Gallbladder (tissue), 1 donor: ENCODE measurements around the gene STEAP1.

DNA sequence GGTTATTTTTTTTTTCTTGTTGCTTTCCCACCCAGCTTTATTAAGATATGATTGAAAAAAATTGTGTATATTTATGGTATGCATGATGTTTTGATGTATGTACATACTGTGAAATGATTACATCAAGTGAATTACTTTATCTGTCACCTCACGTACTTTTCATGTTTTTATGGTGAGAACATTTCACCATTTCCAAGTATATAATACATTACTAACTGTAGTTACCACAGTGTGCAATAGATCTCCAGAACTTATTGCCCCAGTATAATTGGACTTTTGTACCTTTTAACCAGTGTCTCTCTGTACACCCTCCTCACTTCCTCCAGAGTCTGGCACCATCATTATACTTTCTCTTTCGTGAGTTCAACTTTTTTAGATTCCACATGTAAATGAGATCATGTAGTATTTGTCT lies 111.3 kb downstream of the ADAM22 start:
- PRO-cap = no peak

GRCh38 chr7:88200713-88201435 lies 19.0 kb downstream of the SRI start:
- PRO-cap = no peak

GRCh38 chr7:90154036-90155060 lies at the start of gene STEAP1:
STEAP1 (plus strand) TSS chr7:90154469.
- PRO-cap = bidirectional peak, plus-strand start at chr7:90154469, minus-strand start at chr7:90154367

GRCh38 chr7:90334979-90335377 lies 11.5 kb upstream of the GTPBP10 start:
- PRO-cap = no peak

DNA sequence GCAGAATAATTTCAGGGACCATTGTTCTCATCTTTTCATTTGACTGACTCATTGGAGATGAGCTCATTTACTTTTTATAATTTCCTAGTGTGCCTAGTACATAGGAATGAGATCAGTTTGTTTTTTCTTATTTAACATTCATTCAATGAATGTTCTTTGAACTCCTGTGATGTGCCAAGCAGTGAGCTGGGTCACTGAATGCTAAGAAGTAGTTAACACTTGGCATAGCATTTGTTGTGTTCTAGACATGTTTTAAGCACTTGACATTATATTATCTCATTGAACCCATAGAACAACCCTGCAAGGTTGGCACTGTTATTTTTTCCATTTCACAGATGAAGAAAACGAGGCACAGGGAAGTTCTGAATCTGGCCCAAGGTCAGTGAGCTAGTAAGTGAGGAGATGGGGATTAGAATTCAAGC lies 8.4 kb downstream of the CLDN12 start:
- PRO-cap = no peak

DNA sequence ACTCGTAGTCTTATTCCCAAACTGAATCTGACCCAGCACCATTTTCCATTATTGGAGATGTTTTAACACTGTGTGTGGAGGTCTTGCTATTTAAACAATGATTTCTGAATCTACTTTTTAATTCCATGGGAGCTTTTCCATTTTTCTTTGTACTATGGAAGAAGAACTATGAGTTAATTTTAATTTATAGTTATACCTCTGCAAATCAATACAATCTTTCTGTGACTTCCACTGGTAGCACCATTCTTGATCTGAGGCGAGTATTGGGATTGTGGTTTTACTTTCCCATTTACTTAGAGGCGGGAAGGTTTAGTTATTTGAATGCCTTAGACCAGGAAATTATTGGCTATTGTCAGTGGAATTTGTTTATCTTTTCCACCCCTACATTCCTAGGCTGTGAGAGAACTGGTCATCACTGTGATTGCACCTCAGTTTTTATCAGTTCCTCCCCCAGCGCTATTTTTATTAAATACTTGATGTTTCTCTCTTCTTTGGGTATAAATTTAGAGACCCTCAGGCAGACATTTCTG lies 29.8 kb downstream of the CDK14 start:
- PRO-cap = no peak

- PRO-cap = no peak
These were observed 123.0 kb downstream of the CDK14 start for GRCh38 chr7:90718938-90719762.

DNA sequence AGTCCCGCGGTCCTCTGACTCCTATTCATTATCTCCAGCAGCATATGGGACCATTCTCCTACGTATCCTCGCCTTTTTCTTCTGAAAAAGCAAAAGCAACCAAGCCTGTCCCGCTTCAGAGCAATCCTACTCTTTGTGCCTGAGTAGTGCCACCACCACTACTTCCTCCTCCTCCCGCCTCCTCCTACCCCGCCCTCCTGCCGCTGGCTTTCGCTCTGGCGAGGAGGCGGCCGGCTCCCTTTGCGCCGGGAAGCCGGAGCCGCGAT lies 222 bp upstream of the FZD1 start:
- PRO-cap = bidirectional peak, plus-strand start outside the sequence, minus-strand start at position 128 of the sequence

- PRO-cap = no peak
These were observed 191.2 kb downstream of the FZD1 start for GRCh38 chr7:91455301-91455944.

DNA sequence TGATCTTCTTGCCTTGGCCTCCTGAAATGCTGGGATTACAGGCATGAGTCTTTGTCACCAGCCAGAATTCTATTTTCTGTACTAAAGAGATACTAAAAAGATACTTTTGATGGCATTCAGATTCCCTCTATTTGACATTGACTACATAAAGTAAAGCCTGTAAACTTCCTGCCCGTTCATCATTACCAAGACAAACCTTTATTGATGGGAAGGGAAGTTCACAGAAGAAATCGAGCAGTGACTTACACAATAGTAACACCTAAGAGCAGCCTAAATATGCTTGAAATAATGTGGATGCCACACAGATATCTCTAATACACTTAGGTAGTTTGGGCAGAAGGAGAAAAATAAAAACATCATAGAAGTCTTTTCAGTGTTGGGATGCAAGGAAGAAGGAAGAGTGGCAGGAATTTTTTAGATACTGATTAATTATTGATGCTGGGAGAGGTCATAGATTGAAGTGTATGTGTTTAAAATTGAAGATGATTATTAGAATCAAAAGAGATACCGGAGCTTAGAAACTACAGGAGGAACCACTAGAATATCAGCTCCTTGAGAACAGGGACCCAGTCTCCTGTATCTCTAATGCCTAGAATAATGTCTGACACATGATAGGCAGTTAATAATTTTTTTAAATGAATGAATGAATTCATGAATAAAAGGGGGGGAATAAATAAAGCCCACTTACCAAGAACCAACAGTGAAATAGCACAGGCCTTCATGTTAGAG lies 65.9 kb downstream of the AKAP9 start:
- PRO-cap = no peak

- PRO-cap = unidirectional peak, plus-strand start at chr7:92057625
These were observed 76.9 kb downstream of the CYP51A1 start for GRCh38 chr7:92057179-92057956.

GRCh38 chr7:92070978-92071344 lies 63.3 kb downstream of the CYP51A1 start:
- PRO-cap = no peak

GRCh38 chr7:92135147-92135874 lies 1.0 kb upstream of the CYP51A1 start:
- PRO-cap = bidirectional peak, plus-strand start at chr7:92135254, minus-strand start at chr7:92135297; unidirectional peak, minus-strand start at chr7:92135661

DNA sequence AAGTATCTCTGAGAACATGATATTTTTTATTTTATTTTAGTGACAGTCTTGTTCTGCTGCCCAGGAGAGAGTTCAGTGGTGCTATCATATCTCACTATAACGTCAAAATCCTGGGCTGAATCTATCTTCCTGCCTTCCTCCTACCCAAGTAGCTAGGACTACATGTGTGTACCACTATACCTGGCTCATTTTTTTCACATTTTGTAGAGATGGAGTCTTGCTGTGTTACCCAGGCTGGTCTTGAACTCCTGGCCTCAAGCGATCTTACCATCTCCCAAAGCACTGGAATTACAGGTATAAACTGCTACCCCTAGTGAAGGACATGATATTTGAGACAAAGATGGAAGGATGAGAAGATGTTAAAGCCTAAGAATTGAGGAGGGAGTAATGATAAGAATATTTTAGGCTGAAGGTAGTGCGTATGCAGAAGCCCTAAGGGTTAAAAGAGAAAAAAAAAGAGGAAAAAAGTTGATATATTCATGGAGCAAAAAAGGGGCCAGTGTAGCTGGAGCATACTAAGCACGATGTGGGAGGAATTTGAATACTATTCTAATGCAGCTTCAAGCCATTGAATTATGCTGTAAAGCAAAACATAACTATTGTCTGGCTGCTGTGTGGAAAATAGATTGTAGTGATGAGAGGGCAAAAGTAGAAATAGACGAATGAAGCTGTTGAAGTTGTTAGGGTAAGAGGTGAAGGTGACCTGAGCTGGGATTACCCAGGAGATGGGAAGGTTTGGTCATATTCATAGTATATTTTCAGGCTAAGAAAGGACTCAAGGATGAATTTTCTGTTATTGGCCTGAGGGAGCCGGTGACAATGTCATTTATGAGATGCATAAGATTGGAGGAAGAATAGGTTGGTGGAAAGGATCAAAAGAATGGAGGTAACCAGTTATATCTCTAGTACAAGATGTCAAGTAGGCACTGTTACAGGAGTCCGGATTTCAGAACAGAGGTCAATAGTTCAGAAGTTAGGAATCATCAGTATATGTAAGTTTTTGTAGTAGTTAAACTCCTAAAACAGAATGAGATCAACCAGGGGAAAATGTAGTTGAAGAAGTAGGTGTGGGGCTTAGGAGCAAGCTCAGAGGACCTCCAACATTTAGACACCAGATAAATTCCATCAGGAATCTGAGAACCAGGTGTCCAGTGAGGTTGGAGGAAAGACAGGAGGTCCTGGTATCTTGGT lies 19.6 kb downstream of the ANKIB1 start:
- PRO-cap = no peak

- PRO-cap = no peak
These were observed 82.5 kb upstream of the GATAD1 start for GRCh38 chr7:92364505-92365525.

DNA sequence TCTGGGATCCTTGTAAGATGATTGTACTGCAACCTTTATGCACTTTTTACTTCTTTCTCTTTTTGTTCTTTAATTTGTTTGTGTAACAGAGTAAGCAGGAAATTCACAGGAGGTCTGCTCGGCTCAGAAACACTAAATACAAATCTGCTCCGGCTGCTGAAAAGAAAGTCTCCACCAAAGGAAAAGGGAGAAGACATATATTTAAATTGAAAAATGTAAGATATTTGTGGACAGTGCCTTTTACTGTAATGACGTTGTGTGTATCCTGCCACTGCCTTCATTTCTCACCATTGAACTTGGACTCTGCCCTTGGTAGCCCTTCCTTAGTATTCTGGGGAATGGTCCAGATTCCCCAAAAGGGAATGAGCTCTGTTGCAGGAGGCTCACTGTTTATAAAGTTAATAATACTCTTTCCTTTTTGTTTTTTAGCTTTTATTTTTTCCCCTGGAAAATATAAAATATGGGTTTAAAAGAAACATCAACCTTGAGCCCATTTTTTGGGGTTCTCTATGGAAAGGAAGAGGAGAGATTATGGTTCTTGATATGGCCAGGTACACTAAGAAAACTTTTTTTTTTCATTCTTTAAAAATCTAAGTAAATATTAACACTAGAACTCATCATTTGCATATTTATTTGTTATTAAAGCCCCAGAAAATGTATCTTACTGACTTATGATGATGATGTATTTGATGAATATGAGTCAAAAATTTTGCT lies 1.5 kb downstream of the GATAD1 start:
- PRO-cap = no peak

- PRO-cap = no peak
These were observed 105.4 kb upstream of the FAM133B start for GRCh38 chr7:92695112-92696521.

DNA sequence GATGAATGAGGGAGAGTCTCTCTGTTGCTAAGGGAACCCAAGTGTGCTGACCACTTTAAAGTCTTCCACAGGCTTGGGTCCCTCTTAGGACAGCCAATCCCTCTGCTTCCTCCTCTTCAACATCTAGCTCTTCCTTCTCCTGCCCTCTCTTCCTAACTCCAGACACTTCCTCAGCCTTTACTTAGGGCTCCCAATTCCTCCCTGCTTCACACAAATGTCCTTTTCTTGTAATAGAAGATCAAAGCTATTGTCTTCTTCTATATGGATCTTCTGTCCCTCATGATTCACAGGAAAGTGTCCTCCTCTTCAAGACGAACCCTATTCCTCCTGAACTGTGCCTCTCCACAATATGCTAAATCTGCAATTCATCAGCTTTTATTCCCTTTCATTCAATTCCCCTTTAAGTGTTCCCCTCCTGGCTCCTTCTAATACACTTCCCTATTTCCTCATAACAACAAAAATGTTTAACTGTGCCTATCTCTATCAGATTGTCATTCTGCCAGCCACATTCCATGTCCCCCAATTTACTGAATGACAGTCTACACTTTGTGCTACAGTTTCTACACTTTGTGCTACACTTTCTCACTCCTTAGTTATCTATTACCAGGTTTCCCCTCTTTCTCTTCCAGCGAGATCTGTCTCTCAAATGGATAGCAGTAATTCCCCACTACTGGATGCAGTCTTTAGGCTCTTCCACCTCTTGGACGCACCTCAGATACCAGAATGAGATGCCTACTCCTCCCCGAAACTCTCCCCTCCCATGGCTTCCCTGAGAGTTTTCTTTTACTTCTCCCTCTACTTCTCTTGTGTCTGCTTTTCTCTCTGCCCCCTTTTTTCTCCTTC lies 37.5 kb downstream of the CDK6 start:
- PRO-cap = no peak

DNA sequence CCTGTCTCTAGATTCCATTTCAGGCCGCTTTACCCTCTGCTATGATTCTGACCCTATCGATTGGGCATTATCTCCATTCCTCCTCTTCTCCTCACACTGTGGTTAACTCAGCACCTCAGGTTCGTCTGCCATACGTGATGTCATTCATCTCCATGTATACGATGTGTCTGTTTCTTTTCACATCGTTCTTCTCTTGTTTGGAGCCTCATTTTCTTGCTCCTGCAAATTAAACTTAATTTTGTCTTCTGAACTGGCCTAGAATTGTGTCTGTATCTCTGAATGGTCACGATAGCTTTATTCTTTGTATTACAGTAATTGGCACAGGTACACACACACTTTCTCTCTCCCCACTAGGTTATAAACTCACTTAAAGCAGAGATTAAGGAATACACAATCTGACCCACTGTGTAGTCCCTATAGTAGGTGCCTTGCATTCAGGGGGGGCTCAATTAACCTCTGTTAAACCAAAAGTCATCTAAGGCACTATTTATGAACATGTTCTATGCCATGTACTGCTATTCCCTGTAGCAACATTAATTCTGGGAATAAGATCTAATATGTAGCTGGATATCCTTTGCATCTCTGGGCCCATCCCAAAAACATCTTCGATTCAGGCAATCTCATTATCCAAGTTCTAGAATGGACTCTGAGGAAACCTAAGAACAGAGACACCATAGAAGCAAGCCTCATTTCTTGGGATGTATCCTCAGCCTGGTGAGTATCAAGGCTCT lies 36.0 kb downstream of the CDK6 start:
- PRO-cap = no peak

DNA sequence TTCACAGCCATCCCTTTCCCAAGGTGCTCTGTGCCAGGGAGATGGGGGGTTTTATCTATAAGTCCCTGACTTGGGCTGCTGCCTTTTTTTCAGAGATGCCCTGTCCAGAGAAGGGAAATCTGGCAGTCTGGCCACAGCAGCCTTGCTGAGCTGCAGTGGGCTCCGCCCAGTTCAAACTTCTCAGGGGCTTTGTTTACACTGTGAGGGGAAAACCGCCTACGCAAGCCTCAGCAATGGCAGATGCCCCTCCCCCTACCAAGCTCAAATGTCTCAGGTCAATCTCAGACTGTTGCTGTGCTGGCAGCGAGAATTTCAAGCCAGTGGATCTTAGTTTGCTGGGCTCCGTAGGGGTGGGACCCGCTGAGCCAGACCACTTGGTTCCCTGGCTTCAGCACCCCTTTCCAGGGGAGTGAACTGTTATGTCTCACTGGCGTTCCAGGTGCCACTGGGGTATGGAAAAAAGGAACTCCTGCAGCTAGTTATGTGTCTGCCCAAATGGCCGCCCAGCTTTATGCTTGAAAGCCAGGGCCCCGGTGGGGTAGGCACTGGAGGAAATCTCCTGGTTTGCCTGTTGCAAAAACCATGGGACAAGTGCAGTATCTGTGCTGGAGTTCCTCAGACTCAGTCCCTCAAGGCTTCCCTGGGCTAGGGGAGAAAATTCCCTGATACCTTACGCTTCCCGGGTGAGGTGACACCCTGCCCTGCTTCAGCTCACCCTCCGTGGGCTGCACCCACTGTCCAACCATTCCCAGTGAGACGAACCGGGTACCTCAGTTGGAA lies 90.1 kb upstream of the CDK6 start:
- PRO-cap = no peak